Mesothelial cell of epicardium (in vitro differentiated cells): ENCODE measurements around the gene KLF2.

- PRO-cap, result no peak
Observed at GRCh38 chr19:16198112-16198742, 516 bp downstream of the AP1M1 start.

DNA sequence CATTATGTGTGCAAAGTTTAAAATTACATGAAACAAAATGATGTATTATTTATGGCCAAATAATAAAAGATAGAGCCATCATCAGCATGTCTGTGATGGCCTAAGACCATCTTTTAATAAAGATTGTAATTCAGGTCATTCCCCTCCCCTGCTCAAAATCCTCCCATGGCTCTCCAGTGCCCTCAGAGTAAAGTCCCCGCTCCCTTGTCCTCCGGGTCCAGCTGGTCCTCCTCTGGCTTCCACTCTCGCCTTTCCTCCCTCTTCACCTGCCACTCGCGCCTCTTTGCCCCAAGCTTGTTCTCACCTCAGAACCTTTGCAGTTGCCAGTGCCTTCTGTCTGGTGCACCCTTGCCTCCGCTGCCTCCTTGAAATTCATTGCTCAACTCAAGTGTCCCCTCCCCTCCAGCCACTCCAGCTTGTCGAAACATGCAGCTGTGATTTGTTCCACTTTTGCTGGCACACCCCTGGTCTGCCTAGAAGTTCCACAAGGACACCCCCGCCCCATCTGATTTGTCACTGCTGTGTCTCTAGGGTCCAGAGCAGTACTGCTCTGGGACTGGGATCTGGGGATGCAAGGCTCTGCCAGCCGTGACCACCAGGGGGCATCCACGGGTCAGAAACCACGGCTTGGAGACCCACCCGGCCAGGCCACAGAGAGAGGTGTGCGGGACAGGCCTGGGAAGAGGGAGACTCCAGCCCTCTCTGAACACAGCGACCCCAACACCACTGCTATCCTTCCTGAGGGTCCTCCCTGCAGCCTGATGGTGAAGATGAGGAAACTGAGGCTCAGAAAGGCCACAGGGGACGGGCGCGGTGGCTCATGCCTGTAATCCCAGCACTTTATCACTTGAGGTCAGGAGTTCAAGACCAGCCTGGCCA is 49.7 kb downstream of the AP1M1 start:
- PRO-cap, result no peak

- PRO-cap, result bidirectional peak, plus-strand start at chr19:16324826, minus-strand start at chr19:16324543
Observed at GRCh38 chr19:16324221-16325191, at the start of gene KLF2. TSS of gene KLF2 (plus strand) at chr19:16324826.

DNA sequence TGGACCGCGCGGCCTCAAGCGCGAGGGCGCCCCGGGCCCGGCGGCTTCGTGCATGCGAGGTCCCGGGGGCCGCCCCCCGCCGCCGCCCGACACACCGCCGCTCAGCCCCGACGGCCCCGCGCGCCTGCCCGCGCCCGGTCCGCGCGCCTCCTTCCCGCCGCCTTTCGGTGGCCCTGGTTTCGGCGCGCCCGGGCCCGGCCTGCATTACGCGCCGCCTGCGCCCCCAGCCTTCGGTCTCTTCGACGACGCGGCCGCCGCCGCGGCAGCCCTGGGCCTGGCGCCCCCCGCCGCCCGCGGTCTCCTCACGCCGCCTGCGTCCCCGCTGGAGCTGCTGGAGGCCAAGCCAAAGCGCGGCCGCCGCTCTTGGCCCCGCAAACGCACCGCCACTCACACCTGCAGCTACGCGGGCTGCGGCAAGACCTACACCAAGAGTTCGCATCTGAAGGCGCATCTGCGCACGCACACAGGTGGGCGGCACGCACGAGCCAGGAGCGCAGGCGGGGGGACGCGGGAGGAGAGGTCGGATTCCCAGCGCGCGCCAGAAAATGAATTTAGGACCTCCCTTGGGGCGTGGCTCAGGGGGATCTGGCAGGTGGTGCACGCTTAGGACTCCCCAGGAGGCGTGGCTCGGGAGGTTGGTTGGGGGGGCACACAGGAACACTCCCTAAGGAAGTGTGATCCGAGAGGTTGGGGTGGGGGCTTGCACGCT is 1.1 kb downstream of the KLF2 start:
- PRO-cap, result no peak

DNA sequence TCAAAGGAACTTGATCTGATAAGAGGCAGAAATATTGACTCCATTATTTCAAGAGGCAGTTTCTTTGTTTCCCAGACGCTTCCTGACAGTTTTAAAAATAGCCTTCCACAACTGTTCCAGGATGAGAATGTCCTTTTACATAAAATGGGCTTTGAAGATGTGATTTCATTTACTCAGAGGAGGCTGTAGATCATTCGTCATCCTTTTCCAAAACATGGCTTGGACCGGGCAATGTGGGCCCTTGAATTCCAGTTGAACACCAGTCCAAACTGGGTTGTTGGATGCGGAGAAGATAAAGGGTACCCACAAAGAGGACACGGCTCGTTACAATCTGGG is 23.2 kb downstream of the KLF2 start:
- PRO-cap, result no peak

GRCh38 chr19:16382596-16383694 is 58.3 kb downstream of the KLF2 start:
- PRO-cap, result no peak

GRCh38 chr19:16397383-16398513 is 73.1 kb downstream of the KLF2 start:
- PRO-cap, result no peak

DNA sequence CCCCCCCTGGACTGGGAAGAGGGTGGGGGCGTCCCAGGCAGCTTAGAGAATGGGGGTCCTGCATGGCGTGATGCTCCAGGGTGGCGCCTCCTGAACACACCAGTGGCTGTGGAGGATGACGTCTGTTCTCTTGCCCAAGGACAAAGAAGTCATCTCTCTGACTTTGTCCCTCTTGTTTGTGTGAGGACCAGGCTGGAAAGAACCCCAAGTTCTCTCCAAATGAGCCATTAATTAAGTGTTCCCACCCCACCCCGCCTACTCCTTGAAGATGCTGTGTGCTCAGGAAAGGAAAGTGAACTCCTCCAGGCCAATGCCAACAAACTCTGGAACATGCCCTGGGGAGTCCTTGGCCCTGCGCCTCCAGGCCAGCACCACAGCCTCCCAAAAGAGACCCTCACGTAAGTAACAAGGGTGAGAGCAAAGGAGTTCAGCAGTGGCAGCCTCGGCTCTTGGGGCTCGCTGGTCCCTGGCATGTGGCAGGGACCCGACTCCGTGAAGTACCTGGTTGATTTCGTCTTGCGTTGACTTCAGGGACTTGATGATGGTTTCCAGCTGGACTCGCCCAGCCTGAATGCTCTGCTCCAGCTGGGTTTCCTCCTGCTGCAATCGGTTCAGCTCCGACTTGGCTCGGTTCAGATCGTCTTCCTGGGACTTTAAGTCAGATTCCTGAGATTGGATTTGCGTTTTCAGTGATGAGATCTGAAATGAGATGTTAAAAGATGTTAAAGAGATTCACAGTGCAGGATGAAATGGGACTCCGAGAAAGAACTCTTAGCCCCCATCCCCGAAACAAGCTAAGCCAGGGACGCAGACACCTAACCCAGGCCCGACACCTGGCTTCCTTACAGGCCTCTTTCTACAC is 68.3 kb downstream of the EPS15L1 start:
- PRO-cap, result no peak

DNA sequence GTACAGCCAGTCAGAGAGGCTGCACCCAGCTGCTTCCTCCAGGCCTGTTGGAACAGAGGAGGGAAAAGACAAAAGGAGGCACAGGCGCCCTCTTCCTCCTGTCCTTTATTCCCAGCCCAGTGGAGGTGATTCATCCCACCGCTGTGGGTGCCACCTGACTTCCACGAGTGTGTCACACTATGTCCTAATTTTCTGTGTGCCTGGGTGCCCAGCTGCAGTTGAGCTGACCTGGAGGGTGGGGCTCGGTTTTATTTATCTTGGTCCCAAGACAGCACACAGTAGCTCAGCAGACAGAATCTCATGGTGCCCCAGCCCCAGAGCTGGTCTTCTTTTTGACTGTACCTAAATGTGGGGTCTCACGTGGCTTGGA is 9.0 kb downstream of the EPS15L1 start:
- PRO-cap, result no peak

DNA sequence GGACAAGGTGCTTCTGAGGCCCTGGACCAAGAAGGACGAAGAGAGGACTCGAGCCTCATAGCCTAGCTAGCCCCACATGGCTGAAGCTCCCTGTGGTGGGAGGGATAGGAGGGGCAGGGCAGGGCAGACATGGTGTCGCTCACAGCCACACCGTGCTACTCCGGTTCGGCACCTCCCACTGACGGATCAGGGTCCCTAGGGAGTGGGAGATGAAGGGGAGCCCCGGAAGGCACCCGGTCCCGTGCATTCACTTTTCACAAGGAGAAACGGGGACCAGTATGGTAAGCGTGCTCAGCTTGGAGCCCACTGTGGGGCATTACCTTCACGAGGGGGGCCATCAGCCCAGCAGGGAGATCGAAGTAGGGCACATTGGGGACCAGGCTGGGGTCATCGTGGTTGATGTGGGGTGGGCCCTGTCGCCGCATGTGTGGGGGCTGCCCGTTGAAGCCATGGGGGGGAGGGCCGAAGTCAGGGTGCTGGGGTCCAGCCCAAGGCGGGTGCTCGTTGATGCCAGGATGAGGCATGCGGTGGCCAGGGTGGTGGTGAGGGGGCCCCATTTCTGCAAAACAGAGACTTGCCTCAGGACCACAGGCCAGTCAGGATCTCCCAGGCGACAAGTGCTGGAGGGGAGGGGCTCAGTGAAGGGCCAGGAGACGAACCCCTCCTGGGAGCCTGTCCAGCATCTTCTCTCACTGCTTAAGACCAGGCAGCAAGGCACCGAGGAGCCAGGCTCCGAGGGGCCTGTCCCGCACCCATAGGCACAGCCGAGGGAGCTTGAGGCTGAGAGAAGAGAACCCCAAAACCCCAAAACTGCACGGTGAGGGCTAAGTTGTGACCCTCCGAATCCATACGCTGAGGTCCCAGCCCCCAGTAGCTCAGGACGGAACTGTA is 19.3 kb downstream of the CHERP start:
- PRO-cap, result no peak

GRCh38 chr19:16572794-16573728 is 846 bp upstream of the SLC35E1 start:
- PRO-cap, result no peak

DNA sequence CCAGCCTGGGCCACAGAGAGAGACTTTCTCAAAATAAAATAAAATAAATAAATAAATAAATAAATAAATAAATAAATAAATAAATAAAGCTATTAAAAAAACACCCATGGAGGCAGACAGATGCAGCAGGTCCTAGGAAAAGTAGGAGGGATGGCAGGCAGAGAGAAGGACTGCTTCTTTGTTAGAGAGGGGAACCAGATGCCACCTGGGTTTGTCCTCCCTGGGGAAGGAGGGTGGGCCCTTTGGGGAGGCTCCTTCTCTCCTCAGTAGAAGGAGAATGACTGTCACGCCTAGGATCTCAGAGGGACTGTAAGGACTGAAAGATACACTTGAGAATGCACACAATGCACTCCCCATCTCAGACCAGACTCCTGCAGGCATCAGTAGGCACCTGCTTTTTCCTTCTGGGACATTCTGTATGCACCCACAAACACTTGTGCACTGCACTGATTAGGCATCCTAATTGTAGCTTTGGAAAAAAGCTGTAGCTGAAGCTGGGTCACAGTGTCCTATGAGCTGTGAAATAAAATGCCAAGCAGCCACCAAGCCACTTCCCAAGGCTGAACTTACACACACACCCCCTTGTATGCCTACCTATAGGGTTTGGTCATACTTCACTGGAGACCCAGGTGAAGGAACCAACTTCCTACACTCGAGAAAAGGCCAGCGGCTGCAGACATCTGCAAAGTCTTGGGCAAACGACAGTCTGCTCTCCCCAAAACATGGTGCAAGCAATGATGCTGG is 19.0 kb upstream of the SLC35E1 start:
- PRO-cap, result no peak

- PRO-cap, result no peak
Observed at GRCh38 chr19:17088552-17088751, 12.9 kb downstream of the MYO9B start.

- PRO-cap, result no peak
Observed at GRCh38 chr19:17177943-17178494, 37.1 kb upstream of the USE1 start.

- PRO-cap, result bidirectional peak, plus-strand start at chr19:17215800, minus-strand start at chr19:17215646
Observed at GRCh38 chr19:17215493-17216391, 585 bp downstream of the USE1 start.

DNA sequence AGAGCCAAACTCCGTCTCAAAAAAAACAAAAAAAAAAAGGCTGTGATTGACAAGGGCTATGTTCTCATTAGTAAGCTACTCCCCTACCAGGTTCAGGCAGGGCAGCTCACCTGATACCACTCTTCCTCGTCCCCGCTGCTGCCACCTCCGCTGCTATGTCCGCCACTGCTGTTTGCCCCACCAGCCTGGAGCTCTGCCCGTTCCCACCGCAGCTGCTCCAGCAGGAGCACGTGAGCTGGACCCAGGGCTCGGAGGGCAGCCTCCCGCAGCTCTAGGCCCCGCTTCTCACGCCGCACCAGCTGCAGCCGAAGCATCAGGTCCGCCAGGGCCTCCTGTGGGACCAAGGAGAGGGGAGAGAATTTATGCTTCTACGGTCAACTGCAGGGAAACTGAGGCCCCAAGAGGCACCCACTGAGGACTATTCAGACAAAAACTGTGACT is 9.2 kb downstream of the USHBP1 start:
- PRO-cap, result no peak

GRCh38 chr19:17424735-17425437 is 5.0 kb downstream of the MVB12A start:
- PRO-cap, result no peak

DNA sequence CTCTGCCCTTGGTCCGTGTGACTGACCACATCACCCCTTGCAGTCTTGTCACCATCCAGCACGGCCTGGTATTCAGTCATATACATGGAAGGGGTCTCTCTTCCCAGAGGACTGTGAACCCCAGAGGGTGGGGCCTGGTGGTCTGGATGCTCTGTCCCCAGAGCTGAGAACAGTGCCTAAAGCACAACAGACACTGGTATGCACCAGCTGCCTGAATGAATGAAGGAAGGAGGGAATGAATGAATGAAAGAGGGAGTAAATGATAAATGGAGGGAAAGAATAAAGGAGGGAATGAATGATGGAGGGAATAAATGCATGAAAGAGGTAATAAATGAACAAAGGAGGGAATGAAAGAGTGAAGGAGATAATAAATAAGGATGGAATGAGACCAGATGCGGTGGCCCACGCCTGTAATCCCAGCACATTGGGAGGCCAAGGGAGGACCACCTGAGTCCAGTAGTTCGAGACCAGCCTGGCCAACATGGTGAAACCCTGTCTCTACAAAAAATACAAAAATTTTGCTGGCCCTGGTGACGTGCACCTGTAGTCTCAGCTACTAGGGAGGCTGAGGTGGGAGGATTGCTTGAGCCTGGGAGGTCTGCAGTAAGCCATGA is 13.7 kb downstream of the SLC27A1 start:
- PRO-cap, result no peak

GRCh38 chr19:17511759-17512536 is 499 bp downstream of the PGLS start:
- PRO-cap, result no peak

GRCh38 chr19:17576884-17577683 is 21.6 kb downstream of the COLGALT1 start:
- PRO-cap, result no peak